LHCN-M2 (cell line): ENCODE measurements around a stretch of chr2.

DNA sequence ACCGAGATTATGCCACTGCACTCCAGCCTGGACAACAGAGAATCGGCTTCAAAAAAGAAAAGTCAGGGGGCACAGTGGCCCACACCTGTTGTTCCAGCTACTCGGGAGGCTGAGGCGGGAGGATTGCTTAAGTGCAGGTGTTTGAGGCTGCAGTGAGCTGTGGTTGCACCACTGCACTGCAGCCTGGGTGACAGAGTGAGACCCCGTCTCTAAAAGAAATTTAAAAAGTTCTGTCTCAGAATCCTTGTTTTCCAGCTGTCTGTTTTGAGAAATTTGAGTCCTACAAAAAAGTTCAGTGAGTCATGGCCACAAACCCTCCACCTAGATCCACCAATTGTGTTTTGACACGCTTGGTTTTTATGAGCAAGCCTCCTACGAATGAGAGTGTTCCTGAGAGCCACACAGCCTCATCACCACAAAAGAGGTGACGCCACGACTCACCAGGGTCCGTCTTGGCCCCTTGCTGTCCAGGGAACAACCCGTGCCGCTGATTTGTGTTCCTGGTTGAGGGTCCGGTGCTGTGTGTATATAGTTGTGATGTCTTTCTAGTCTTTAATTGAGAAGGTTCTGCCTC lies 21.6 kb downstream of the DTYMK start:
- RAMPAGE, long total RNA: no peak

GRCh38 chr2:241670576-241670738 lies 16.2 kb downstream of the DTYMK start:
- RAMPAGE, long total RNA: no peak

- RAMPAGE, long total RNA: no peak
Measured at GRCh38 chr2:241672841-241673403, 13.7 kb downstream of the DTYMK start.

GRCh38 chr2:241743542-241743823 lies 9.1 kb downstream of the D2HGDH start:
- RAMPAGE, long total RNA: no peak

DNA sequence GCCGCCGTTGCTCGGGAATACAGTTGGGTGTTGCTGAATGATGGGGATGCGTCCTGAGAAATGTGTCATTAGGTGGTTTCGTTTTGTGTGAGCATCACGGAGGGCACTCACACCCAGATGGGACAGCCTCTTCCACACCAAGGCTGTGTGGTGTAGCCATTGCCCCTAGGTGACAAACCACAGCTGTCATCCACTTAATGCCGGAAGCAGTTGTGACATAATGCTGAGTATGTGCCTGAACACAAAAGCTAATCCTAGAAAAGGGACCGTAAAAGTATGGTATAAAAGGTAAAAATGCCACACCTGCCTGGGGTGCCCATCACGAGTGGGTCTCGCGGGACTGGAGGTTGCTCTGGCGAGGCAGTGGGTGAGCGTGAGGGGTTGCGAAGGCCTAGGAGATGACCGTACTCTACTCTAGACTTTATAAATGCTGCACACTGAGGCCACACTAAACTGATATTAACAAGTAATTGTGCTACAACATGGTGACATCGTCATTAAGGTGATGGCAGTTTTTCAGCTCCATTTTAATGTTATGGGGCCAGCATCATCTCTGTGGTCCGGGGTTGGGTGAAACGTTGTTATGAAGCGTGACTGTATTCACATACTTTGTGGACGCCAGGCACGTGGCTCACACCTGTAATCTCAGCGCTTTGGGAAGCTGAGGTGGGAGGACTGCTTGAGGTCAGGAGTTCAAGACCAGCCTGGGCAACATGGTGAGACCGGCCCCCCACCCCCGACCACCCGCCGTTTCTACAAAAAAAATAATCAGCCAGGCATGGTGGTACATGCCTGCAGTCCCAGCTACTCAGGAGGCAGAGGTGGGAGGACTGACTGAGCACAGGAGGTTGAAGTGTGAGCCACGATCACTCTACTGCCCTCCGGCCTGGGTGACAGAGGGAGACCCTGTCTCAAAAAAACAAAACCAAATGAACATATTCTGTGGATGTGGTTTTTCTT lies 13.2 kb upstream of the GAL3ST2 start:
- RAMPAGE, long total RNA: no peak

DNA sequence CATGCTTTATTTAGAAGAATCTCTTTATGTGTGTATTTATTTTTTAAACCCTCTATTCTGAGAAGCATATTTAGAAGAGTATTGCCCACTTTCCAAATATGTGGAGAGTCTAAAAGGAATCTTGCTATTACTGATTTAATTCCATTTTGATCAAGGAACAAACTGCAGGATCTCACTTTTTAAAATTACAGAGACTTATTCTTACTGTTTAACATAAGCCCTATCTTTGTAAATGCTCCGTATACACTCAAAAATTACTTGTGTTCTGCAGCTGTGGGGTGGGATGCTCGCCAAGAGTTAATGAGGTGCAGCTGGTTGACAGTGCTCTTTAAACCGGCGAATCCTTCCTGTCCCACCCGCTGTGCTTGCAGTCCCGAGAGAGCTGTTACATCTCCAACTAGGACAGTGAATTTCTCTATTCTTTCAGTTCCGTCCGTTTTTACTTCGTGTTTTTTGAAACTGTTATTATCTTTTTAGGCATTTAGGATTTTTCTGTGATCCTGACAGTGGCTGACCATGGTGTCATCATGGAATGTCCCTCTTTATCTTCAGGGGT lies 13.4 kb downstream of the RTP5 start:
- RAMPAGE, long total RNA: no peak

- RAMPAGE, long total RNA: no peak
Measured at GRCh38 chr2:241885895-241886714, 14.2 kb downstream of the FAM240C start.

DNA sequence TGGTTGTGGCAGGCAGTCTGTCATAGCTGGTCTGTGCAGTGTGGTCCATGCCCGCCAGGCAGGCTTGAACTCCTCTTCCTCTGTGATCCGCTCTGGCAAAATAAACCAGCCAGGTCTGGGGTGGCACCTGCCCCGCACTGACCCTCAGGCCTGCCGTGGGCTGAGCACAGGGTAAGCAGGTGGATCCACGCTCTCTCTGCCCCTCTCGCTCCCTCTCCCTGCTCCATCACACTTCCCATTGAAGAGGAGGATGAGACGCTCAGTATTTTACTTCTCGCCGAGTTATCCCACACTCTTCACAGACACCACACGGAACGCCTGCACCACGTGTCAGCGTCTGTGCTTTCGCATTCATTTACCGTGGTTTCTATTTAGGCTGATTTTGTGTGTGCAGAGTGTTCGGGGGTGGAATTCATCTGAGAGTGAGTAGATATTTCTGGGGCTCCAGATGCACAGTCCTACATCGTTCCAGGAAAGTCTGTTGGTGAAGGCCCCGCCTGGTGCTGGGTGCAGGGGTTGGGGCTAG lies 25.7 kb upstream of the FAM240C start:
- RAMPAGE, long total RNA: no peak

GRCh38 chr2:242087831-242088287 lies 187.6 kb upstream of the FAM240C start:
- RAMPAGE, long total RNA: no peak